ENCODE measurements around the genes GKN1 and ADD2.

DNA sequence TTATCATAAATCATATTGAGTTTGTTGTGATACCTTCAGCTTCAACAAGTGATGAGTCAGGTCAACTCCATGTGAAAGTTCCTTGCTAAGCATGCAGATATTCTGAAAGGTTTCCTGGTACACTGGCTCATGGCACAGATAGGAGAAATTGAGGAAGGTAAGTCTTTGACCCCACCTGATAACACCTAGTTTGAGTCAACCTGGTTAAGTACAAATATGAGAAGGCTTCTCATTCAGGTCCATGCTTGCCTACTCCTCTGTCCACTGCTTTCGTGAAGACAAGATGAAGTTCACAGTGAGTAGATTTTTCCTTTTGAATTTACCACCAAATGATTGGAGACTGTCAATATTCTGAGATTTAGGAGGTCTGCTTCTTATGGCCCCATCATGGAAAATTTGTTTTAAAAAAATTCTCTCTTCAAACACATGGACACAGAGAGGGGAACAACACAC lies at the start of gene GKN1:
Gene GKN1, plus strand, starts transcription at position 242 of the 453 bp plus-strand sequence.
- RRBS: no CpG with 5 or more reads among the region's 1 CpG

GRCh38 chr2:69164256-69164848 lies 151.4 kb downstream of the ANTXR1 start:
- RRBS: no CpG with 5 or more reads among the region's 5 CpGs

GRCh38 chr2:69253589-69254399 lies 133.2 kb downstream of the GFPT1 start:
- RRBS: no CpG with 5 or more reads among the region's 8 CpGs

GRCh38 chr2:69387706-69388071 lies 662 bp upstream of the GFPT1 start:
- RRBS: no CpG with 5 or more reads among the region's 11 CpGs

DNA sequence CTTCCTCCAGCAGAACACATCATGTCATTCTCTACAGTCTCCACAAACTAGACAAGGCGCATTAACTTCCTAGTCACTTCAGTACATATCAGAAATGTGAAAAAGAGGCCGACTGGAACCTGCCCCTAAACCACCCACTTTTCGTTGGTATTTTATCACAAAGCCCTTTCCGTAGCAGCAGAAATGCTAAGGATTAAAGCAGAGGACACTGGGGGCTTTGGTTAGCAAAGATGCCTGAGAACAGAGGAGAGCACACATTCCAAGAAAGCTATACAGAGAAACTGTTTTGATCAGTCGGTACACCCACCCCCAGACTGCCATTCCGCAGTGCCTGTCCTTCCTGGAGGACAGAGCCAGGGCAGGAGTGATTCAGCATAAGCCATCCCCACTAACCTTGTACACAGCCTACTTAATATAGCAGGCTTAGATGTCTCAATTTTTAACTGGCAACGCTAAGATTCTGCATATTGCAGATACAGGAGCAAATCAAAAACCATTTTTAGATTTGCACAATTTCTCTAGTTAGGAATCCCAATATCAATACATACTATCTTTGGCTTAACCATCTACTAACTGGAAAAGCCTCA lies 53.3 kb downstream of the AAK1 start:
- RRBS: no CpG with 5 or more reads among the region's 7 CpGs

DNA sequence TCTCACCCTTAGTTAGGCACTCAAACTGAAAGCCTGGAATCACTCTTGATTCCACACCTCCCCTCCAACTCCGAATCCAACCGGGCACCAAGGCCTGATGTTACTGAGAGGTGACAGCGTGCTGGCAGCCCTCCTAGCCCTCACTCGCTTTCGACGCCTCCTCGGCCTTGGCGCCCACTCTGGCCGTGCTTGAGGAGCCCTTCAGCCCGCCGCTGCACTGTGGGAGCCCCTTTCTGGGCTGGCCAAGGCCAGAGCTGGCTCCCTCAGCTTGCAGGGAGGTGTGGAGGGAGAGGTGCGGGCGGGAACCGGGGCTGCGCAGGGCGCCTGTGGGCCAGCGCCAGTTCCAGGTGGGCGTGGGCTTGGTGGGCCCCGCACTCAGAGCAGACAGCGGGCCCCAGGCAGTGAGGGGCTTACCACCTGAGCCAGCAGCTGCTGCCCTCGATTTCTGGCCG lies 21.7 kb downstream of the AAK1 start:
- RRBS: no CpG with 5 or more reads among the region's 22 CpGs

GRCh38 chr2:69683015-69683931 lies 39.7 kb upstream of the AAK1 start:
- RRBS: no CpG with 5 or more reads among the region's 5 CpGs

DNA sequence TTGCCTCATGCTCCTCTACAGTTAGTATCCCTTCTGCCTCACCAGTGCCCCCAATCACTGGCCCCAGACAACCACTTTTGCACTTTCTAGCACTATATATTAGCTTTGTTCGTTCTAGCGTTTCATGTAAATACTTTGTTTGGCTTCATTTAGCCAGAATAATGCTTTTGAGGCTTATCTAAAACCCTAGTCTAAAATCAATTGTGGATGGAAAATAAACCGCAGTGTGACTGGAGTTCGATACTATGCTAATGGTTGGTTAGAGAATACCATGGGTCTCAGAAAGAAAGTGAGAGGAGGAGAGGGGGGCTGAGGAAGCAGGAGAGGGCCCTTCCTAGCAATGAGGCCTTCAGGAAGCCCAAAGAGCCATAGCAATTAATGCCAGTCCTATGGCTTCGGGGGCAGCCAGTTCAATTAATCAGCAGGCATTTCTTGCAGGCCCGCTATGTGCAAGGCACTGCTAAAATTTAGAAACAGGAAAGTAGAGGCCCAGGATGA lies 23.6 kb downstream of the ANXA4 start:
- RRBS: no CpG with 5 or more reads among the region's 6 CpGs

GRCh38 chr2:69915607-69916189 lies 789 bp downstream of the MXD1 start:
- RRBS: 2% methylated on average over 6 of the region's 25 CpGs

DNA sequence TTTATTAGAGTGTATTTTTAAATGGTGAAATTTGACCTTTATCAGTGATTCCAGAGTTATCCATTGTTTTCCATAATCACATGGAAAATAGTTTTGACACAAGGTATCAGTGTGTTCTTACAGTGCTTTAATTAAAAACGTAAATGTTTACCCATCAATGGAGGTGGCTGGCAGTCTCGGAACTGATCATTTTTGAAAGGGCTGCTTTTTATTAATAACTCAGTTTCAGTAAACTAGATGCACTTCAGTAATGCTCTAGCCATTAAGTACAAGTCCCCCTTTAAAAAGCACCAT lies 3.8 kb downstream of the MXD1 start:
- RRBS: no CpG with 5 or more reads among the region's 2 CpGs

GRCh38 chr2:69940562-69941794 lies 20.5 kb downstream of the ASPRV1 start:
- RRBS: no CpG with 5 or more reads among the region's 14 CpGs

- RRBS: no CpG with 5 or more reads among the region's 1 CpG
Measured at GRCh38 chr2:70137473-70137958, 50.2 kb downstream of the PCBP1 start.

DNA sequence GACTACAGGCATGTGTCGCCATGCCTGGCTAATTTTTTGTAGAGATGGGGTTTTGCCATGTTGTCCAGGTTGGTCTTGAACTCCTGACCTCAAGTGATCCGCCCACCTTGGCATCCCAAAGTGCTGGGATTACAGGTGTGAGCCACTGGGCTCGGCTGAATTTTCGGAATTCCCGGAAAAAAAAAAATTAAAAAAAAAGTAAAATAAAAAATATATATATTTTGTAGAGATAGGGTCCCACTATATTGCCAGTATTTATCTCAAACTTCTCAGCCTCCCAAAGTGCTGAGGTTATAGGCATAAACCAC lies 24.9 kb downstream of the TIA1 start:
- RRBS: 83% methylated on average over 1 of the region's 5 CpGs

DNA sequence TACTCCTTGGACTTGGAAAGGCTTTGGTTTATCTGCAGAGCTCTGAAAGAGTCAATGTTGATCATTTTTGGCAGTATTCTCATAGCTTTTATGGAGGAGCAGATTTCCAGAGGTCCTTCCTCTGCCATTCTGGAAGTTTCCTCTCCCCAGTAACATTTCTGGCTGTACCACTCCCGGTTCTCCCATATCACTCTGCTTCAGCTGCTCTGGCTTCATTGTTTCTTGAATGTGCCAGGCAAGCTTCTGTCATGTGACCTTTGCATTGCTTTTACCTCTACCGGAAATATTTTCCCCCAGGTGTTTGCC lies 12.3 kb downstream of the PCYOX1 start:
- RRBS: 60% methylated on average over 1 of the region's 2 CpGs

DNA sequence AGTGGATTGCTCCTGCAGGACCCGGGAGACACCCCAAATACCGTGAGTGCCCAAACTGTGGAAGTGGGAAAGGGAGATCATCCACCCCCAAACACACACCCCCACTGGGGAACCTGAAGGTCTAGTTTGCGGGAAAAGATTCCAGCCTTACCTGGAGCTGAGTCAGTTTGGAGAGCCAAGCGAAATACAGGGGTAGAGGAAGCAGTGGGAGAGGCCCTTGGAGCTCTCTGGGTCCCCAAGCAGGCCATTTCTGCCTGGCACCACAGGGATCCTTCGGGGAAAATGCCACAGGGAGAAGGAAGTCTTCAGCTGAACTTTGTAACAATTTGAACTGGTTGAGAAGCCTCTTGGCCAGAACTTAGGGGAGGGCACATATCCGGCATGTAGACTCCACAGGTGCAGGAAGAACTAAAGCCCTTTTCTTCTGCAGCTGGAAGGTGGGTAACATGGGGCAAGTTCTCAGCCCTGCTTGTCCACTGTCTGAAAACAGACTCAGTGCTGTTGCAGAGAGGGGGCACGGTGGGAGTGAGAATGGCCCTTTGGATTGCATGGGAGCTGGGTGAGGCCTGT lies 101.3 kb upstream of the FAM136A start:
- RRBS: no CpG with 5 or more reads among the region's 7 CpGs

- RRBS: no CpG with 5 or more reads among the region's 1 CpG
Measured at GRCh38 chr2:70474299-70474796, 79.3 kb downstream of the TGFA start.

DNA sequence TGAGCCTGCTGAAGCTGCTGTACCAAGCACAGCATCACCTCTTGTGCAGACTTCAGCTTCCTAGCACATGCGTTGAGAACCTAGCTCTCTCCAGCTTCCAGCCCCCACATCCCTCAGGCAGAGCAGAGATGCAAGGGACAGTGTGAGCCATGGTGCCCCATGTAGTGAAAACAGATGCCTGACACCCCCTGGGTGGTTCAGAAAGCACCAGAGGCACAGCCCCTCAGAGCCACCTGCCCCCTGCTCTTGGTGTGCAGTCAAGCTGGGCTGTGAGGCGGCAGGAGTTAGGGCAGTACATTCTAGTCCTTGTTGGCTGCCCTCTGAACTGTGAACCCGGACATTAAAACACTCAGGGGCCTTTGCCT lies 52.7 kb downstream of the ADD2 start:
- RRBS: no CpG with 5 or more reads among the region's 3 CpGs

DNA sequence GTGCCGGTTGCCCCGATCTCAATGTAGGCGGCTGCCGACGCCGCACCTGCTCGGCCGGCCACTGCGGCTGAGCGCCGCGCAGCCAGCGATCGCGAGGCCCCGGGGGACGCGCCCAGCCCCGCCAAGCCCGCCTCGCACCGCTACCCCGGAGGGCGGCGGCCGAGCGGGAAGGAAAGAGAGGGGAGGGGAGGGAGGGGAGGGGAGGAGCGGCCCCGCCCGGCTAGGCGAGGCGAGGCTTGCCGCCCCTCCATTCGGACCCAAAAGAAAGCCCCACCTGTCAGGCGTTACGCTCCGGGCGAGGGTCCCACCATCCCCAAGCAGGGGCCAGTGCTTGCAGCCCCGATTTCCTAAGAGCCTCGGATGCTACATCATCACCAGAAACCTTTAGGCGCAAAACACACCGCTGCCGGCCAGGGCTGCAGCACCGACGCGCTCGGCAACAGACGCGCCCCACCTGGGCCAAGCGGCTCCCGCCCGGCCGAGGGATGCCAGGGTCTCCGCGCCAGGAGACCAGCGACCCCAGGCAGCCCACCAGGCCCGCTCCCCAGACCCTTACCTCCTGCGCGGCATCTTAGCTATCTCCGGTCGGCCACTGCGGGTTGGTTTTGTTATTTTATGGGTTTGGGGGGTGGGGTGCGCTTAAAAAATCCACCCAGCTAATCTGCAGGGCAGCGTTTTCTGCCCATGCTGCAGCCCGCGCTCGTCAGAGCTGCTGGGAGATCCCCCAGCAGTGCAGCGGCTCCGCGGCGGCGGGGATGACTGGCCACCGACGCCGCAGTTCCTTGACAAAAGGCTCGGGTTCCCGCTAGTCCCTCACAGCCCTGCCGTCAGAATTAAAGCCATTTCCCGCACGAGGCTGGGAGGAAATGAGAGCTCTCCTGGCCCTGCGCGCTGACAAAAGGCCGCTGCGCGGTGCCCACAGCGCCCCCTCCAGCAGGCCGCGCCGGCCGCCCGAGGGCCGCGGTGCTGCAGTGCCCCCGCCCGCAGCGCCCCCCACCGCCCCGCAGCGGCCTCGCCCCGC lies at the start of gene ADD2:
Gene ADD2, minus strand, starts transcription at position 871 of the 1,021 bp plus-strand sequence.
- RRBS: 3% methylated on average over 44 of the region's 101 CpGs

- RRBS: no CpG with 5 or more reads among the region's 5 CpGs
Measured at GRCh38 chr2:70986340-70987149, 8.1 kb downstream of the ANKRD53 start.

Measured in GM12891 (cell line).